Esophagus muscularis mucosa (tissue), 4 donors: ENCODE measurements around a stretch of chr5.

DNA sequence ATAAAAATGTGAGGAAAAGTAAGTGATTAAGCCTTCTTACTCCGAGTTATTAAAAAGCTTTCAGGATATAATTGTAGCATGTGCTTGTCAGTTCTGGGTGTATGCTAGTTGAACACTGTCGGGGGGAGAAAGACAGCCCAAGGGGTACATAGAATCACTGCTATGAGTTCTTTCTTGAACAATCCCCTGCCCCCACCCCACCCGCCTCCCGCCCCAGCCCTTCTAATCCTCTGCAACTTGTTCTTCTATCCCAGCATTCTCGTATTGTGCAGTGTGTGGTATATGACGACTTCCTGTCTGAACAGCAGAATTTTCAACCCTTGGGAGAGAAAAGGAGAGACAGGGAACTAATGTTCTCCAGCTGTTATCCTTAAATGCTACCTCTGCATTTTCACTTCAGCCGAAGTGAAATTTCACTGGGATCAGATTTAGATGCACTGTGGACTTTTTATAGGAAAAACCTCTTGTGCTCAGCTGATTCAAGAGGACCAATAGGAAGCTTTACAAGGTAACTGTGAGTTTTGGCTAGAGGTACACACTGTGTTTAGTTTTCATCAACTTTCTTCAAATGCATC is 2.2 kb downstream of the FBXL7 start:
- PRO-cap: no peak
- RAMPAGE, long total RNA, 4 experiments: no peak in any of the 4 experiments

DNA sequence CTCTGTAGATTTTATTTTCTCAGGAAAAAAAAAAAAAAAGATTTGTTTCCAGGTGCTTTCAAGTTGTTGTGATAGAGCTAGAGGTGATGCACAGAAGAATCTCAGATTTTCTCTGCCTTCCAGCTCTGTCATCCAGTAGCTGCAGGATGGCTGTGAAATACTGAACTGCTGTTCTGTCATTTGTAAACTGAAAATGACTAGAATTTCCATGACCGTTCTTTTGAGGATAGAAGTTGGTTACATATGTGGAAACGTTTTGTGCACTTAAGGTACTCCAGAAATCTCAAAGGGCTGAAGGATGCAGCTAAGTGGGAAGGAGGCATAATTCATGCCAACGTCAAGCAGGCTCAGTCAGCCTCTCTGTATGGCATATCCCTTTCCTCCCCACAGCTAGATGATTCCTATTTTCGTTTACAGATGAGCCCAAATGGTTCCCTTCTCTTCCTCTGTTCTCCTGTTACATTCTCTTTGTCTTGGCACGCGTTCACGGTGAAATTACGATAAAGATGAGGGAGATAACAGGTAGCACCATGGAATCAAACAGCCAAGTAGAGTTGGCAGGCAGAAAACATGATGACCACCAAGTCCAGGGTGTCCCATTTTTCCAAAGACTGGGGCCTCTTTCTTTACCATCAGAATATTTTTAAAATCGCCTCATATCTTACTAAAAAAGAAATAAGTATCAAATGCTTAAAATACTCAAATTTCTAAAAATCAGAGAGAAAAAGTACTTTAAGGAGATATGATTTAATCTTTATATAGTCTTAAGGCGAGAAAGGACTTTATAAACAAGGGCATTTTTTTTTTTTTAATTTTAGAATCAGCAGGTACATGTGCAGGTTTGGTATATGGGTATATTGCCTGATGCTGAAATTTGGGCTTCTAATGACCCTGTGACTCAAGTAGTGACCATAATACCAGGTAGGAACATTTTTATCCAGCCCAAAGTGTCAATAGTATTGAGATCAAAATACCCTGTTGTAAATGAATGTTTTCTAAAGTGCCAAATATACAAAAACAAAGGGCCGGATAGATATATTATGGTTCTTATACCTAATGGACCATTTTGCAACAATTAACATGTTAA is 257.9 kb downstream of the FBXL7 start:
- PRO-cap: no peak
- RAMPAGE, long total RNA, 4 experiments: no peak in any of the 4 experiments

DNA sequence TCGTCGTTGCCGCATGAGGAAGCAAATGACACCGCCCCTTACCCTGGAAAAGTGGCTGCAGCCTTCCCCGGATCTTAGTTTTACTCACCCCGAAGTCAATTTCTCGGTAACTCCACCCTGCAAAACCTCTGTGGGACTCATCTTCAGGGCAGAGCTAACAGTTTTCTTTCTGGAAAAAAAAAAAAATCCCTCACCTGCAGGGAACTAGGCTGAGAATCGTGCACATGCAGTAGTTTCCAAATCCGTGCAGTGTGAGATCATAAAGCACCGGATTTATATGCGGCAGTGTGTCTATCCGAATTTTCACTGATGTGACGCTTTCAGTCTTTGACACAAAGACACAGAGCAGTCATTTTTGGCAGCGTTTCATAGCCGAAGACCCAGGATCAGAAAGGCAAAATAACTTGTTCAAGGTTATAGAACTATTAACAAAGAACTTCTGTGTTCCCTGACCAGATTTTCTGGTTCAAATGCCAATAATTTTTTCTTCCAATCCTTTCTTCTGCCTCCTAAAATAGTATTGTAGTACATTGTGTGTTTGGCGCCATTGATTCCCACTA is 1.0 kb upstream of the MARCHF11 start:
- PRO-cap: no peak
- RAMPAGE, long total RNA, 4 experiments: no peak in any of the 4 experiments

GRCh38 chr5:16457265-16457937 is 8.2 kb downstream of the ZNF622 start:
- PRO-cap: no peak
- RAMPAGE, long total RNA, 4 experiments: no peak in any of the 4 experiments

DNA sequence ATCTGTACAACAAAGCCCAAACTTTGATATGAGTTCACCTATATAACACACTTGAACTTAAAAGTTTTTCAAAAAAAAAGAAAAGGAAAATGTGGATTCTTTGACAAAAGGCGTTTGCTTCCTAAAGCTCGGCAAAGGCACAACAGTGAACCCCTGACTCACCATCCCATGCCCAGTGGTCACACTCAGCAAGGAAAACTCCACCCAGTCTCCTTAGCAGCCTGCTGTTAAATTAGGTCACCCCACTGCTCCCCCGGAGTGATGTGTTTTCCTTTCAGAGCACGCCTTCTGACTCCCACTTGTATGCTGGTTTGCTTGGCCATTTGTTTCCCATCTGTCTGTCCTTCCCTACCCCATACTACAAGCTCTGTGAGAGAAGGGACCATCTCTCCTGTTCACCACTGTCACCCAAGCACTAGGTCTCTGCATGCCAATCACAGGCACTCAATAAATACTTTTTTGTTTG is 23.8 kb downstream of the RETREG1 start:
- PRO-cap: unidirectional peak, minus-strand start at position 151 of the sequence
- RAMPAGE, long total RNA, 4 experiments: no peak in any of the 4 experiments

- PRO-cap: no peak
- RAMPAGE, long total RNA, 4 experiments: no peak in any of the 4 experiments
These were observed 1.0 kb upstream of the RETREG1 start for GRCh38 chr5:16617461-16618571.

- PRO-cap: unidirectional peak, minus-strand start at chr5:19403491
- RAMPAGE, long total RNA, 4 experiments: no peak in any of the 4 experiments
These were observed 584.8 kb downstream of the CDH18 start for GRCh38 chr5:19403272-19403594.

DNA sequence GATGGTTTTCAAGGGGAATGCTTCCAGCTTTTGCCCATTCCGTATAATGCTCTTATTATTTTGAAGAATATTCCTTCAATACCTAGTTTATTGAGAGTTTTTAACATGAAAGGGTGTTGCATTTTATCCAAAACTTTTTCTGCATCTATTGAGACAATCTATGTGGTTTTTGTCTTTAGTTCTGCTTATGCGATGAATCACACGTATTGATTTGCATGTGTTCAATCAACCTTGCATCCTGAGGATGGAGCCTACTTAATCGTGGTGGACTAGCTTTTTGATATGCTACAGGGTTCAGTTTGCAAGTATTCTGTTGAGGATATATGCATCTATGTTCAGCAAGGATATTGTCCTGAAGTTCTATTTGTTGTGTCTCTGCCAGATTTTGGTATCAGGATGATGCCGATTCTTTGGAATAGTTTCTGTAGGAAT is 1070.3 kb upstream of the CDH18 start:
- PRO-cap: no peak
- RAMPAGE, long total RNA, 4 experiments: no peak in any of the 4 experiments

DNA sequence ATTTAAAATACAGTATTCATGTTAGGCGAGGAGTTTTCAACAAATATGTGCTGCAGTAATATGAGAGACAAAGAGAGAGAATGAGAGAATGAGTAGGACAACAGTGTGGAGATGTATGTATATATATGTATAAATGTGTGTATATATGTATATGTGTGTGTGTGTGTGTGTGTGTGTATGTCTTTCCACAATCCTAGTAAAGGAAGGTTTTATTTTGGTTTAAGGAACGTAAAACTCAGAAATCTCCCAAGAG is 440.9 kb upstream of the CDH10 start:
- PRO-cap: no peak
- RAMPAGE, long total RNA, 4 experiments: no peak in any of the 4 experiments

- PRO-cap: unidirectional peak, minus-strand start at chr5:25191010
- RAMPAGE, long total RNA, 4 experiments: no peak in any of the 4 experiments
These were observed 545.8 kb upstream of the CDH10 start for GRCh38 chr5:25190437-25191062.

GRCh38 chr5:25963500-25964453 is 1074.6 kb downstream of the CDH9 start:
- PRO-cap: no peak
- RAMPAGE, long total RNA, 4 experiments: no peak in any of the 4 experiments

- PRO-cap: no peak
- RAMPAGE, long total RNA, 4 experiments: no peak in any of the 4 experiments
These were observed 1770.7 kb upstream of the CDH9 start for GRCh38 chr5:28808878-28809614.

DNA sequence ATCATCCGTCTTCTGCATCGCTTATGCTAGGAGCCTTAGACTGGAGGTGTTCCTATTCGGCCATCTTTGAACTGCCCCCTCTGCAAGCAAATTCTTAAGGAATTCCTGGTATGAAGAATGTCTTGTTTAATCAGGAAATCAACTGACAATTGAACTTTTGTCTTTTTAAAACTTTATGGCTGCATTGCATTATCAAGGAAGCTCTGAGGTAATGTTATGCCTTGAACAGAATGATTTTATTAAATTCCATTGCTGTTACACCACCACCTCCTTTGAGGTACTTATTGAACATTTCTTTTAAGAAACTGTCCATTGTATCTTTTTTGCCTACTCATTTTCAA is 1915.7 kb upstream of the CDH9 start:
- PRO-cap: no peak
- RAMPAGE, long total RNA, 4 experiments: no peak in any of the 4 experiments

- PRO-cap: no peak
- RAMPAGE, long total RNA, 4 experiments: no peak in any of the 4 experiments
These were observed 1.1 kb upstream of the CDH6 start for GRCh38 chr5:31192385-31192698.

- PRO-cap: no peak
- RAMPAGE, long total RNA, 4 experiments: no peak in any of the 4 experiments
These were observed 1.4 kb downstream of the CDH6 start for GRCh38 chr5:31194719-31195355.

GRCh38 chr5:32099872-32101015 is 73.9 kb downstream of the GOLPH3 start:
- PRO-cap: no peak
- RAMPAGE, long total RNA, 4 experiments: no peak in any of the 4 experiments

- PRO-cap: no peak
- RAMPAGE, long total RNA, 4 experiments: no peak in any of the 4 experiments
These were observed 48.0 kb downstream of the GOLPH3 start for GRCh38 chr5:32125960-32126604.

GRCh38 chr5:32158343-32159640 is 15.3 kb downstream of the GOLPH3 start:
- PRO-cap: no peak
- RAMPAGE, long total RNA, 4 experiments: no peak in any of the 4 experiments

- PRO-cap: unidirectional peak, plus-strand start at chr5:32221897
- RAMPAGE, long total RNA, 4 experiments: no peak in any of the 4 experiments
These were observed 47.6 kb upstream of the GOLPH3 start for GRCh38 chr5:32221775-32222131.

DNA sequence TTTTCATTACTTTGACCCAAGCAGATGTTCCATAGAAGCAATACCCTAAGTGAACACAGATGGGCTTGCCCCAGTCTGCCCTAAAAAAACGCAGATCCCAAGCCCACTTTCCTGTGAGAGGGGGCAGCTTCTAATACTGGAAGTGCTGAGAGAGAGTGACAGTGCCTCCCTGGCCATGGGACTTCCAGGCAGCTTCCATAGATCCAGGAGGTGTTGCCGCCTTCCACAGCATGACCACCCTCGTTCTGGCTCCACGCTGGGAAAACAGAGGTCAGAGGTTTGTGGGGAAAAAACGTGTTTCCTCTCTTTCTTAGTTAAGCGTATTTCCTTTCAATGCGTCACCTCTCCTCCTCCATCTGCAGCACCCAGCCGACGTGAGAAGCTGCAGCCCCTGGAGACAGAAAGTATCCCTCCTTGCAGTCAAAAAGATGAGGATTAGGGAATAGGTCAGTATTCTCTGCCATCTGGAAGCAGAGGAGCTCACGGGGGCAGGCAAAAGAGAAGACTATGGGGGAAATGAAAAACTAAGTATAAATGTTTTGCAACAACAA is 38.2 kb downstream of the MTMR12 start:
- PRO-cap: no peak
- RAMPAGE, long total RNA, 4 experiments: no peak in any of the 4 experiments